ENCODE measurements around a stretch of chr18.

DNA sequence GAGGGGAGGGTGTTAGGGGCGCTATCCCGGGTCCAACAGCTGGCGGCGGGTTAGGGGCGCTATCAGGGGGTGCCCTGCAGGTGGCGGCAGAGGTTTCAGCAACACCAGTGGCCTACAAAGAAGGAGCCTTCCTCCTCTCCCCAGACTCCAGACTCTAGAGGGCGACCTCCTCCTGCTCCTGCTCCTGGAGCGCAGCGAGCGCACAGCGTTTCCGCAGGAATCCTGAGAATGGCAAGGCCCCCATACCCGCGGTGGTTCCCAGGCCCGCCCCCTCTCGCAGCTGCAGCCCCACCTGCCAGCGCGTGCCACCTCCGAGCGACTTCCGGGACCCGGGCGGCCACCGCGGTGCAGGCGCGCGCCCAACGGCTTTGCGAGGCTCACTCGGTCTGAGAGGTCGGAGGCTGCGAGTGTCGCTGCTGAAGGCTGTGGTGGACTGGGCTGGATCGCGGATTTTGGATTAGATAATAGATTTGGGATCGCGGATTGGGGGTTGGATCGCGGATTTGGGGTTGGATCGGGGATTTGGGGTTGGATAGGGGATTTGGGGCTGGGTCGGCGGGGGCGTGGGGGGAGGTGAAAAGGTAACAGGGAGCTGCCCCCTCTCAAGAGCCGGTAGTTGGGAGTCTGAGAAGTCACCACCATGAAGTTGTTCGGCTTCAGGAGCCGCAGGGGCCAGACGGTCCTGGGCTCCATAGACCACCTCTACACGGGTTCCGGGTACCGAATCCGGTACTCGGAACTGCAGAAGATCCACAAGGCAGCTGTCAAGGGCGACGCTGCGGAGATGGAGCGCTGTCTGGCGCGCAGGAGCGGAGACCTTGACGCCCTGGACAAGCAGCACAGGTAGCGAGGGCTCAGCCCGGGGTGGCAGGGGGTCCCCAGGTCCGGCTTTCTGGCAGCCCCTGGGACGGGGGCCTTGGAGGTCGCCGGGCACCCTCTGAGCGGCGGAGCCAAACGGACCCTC is 46.8 kb upstream of the ZNF519 start:
- PRO-cap: unidirectional peak, plus-strand start at position 318 of the sequence

DNA sequence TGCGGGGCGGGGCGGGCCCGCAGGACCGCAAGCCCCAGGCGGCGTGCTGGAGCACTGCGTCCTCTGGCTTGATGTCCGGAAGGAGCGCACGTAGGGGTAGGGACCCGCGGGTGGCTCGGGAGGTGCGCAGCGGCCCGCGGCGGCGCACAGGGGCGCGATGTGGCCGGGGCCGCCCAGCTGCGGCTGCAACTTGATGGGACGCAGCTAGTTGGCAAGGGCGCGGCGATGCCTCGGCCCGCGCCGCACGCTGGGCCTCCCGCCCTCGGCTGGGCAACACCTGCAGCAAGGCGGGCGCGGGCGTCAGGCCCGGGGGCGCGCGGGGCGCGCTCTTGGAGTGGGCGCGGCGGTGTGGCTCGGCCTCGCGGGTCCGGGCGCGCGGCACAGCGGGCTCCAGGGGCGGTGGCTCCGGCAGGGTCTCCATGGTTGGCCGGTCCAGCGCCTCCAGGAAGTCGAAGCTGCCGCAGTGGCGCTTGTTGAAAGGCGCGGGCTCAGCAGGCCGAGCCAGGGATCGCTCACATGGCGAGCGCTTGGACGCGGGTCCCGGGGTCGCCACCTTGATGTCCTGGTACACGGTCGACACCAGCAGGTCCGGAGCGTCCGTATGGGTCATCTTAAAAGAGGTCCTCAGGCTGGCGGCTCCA is 251.5 kb downstream of the ANKRD30B start:
- PRO-cap: no peak

- PRO-cap: no peak
Observed at GRCh38 chr18:20970291-20970759, 141.3 kb downstream of the ROCK1 start.

DNA sequence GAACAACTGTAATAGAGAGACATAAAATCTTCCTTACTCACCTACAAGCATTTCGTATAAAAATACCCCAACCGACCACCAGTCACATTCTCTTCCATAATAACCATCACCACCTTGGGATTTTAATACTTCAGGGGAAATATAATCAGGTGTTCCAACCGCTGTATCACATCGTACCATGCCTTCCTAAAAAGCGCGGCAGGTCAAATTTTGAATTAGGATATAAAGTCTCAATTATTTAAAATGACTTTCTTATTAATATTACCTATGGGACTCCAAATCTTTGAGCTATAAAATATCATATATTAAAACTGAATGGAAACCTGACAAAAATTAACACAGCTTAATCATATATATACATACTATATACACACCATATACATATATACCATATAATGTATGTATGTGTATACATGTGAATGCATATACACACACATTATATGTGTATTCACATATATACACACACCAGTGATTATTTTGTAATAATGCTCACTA is 69.0 kb downstream of the ROCK1 start:
- PRO-cap: no peak

- PRO-cap: no peak
Observed at GRCh38 chr18:21052999-21053548, 58.5 kb downstream of the ROCK1 start.

DNA sequence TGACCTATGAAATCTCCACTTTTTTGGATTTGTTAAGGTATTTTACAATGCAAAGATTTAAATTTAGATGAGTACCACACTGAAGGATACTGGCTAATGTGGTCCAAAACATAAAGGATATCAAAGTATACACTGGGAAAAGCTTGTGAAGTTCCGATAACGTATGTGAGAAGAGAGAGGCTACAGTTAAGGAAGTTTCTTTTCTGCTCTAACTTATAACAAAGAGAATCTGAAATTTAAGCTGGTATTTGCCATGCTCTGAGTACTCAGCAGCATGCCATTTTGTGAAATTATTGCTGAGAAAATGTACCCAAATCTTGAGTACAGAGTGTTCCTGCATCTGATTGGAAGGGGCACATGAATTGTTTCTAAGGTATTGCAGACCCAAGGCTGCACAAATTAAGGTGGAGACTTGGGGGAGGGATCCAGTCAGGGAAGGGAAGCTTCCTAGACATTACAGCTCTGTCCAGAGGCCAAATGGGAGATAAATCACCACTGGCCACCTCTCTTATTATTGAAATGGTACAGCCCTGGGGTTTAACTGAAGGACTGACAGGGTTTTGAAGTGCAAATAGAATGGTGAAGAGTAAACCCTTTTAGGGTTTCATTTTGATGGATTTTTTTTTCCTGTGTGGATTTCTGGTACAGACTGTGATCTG is 119.1 kb downstream of the GREB1L start:
- PRO-cap: no peak

DNA sequence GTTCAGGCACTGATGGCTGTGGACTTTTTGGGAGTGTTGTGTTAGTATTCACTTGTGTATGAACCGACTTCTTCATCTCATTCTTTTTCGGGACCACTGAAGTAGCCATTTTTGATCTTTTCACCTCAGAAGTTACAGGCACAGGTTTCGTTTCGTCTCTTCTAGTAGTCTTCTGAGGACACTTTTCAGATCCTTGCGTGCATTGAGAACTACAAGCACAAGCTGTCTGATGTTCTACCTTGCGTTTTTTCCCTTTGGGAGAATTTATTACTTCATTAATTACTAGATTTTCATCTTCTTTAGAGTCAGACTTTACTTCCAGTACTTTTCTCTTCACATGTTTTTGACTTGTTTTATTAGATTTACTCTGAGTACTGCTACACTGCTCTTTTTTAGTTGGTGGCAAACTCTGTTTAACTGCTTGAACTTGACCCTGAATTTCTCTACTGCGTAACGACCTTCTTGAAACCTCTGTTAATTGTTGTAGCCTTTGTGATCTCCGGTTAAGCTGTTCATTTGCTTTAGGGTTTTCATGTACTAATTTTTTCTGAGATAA is 26.4 kb downstream of the ESCO1 start:
- PRO-cap: no peak

DNA sequence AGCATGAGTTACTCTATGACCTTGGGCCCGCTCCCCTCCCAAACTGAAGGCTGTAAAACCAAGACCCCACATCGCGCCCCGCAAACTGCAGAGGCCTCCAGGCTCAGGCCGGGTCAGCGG is 627 bp downstream of the ESCO1 start:
- PRO-cap: no peak

DNA sequence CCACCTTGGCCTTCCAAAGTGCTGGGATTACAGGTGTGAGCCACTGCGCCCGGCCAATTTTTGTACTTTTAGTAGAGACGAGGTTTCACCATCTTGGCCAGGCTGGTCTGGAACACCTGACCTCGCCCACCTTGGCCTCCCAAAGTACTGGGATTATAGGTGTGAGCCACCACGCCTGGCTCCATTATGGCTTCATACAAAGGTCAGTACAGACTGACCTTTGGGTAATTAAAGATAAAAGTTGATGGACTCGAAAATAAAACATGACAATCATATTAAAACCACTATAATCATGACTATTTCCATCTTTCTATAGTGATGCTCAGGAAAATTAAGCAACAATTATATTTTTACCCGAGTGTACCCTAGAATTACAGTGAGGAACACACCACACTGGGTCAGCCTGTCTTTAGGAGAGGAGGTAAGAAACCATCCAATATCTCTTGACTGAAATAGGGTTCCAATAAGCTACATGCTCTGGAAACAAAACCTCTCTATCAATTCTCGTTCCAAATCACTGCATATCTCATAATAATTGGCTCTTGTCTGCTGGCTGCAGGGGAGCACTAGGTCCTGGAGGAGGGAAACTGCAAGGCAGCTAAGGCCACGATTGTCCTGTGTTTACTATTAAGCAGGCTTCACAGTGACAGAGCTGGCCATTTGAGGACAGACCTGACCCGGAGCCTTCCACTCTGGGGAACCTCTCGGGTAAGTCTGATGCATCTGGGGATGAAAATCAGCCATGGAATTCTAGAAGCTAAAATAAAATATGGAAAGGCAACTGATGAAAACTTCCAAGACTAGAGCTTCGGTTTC is 23.8 kb downstream of the SNRPD1 start:
- PRO-cap: no peak

- PRO-cap: no peak
Observed at GRCh38 chr18:21681145-21681848, 23.3 kb downstream of the ABHD3 start.

- PRO-cap: bidirectional peak, plus-strand start at chr18:21741366, minus-strand start at chr18:21741255
Observed at GRCh38 chr18:21741317-21741883, 808 bp downstream of the MIB1 start.

DNA sequence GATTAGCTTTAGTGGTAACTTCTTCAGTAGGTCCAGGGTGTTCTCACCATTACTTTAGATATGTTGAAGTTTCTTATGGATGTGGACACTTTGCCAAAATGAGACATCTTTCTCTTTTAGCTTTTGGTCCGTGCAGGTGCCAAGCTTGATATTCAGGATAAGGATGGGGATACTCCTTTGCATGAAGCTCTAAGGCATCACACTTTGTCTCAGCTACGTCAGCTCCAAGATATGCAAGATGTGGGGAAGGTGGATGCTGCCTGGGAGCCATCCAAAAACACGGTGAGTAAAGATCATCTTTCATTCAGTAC is 103.3 kb downstream of the MIB1 start:
- PRO-cap: no peak

- PRO-cap: no peak
Observed at GRCh38 chr18:21980983-21981212, 188.5 kb upstream of the GATA6 start.

GRCh38 chr18:21997827-21998098 is 171.6 kb upstream of the GATA6 start:
- PRO-cap: unidirectional peak, plus-strand start at chr18:21997993

GRCh38 chr18:22021739-22022062 is 147.7 kb upstream of the GATA6 start:
- PRO-cap: bidirectional peak, plus-strand start at chr18:22021886, minus-strand start at chr18:22021837

GRCh38 chr18:22032748-22033090 is 136.7 kb upstream of the GATA6 start:
- PRO-cap: no peak

GRCh38 chr18:22166622-22167029 is 2.8 kb upstream of the GATA6 start:
- PRO-cap: bidirectional peak, plus-strand start at chr18:22166847, minus-strand start at chr18:22166786

- PRO-cap: unidirectional peak, minus-strand start at chr18:22174278
Observed at GRCh38 chr18:22173787-22174888, 4.7 kb downstream of the GATA6 start.

DNA sequence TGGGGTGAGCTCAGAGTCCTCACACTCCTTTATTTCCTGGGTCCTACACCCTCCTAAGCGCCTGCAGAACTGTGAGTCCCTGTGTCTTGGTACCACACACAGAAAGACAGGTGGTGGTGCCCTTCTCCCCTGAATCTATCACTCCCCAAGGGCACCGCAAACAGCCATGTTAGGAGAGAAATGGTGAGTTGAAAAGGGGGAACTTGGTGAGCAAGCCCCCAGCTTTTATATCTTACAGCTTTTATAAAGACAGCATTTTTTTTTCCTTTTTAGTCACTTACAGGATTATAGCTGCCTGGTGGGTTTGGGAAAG is 5.5 kb downstream of the GATA6 start:
- PRO-cap: no peak

DNA sequence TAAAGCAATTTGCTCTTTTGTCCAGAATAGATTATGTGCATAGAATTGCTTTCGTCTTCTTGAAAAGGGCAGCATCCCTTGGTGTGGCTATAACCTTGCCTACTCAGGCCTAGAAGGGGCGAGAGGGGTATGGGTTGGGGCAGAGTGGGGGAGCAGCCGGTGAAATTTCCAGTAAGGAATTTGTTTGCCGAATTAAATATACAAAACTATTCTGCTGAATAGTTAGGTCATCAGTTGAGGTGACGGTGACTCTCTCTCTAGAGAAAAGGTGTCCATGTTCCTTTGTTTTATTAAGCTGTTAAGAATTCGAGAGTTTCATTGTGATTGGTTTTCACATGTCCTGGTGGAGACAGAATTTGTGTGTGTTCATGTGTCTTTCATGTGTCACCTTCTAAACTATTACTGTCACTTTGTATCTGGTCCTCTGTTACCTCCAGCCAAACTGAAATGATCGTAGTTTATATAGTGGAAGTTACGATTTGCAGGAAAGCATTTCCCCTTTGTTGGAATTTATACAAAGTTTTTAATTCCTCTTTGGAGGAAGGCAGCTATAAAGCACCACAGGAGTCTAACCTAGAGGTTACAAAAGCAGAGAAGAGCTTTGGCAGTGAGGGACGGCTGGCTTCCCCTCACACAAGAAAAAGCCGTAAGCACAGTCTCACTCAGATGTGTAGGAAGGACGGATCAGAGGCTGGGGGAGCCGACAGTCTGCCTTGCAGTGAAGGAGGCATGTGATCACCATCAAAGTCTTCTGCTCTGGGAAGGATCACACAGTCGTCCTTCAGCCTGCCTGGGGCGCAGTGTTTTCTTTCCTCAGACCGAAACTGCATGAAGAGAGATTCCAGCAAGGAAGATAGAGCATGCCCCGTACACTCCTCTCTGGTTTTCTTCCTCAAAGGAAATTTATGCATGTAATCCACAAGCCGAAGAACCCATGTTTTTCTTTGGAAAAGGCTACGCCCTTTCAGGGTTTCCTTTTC is 23.8 kb downstream of the GATA6 start:
- PRO-cap: no peak

Measured in colonic mucosa (tissue), 1 donor.